Amniotic epithelial cell (primary cell): ENCODE measurements around a stretch of chr16.

DNA sequence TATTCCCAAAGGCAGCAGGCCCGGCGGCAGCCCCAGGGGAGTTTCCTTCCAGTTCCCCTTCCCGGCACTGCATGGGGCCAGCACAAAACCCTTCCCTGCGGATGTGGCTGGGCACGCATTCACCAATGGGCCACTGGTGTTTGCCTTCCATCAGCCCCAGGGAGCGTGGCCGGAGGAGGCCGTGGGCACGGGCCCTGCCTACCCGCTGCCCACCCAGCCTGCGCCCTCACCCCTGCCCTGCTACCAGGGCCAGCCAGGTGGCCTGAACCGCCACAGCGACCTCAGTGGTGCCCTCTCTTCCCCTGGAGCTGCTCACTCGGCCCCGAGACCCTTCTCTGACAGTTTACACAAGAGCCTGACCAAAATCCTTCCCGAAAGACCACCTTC, 24.8 kb upstream of the ZFPM1 start:
- RRBS = 100% methylated on average over 1 of the region's 16 CpGs

GRCh38 chr16:88473826-88474609, 20.9 kb downstream of the ZFPM1 start:
- RRBS = 83% methylated on average over 4 of the region's 41 CpGs

DNA sequence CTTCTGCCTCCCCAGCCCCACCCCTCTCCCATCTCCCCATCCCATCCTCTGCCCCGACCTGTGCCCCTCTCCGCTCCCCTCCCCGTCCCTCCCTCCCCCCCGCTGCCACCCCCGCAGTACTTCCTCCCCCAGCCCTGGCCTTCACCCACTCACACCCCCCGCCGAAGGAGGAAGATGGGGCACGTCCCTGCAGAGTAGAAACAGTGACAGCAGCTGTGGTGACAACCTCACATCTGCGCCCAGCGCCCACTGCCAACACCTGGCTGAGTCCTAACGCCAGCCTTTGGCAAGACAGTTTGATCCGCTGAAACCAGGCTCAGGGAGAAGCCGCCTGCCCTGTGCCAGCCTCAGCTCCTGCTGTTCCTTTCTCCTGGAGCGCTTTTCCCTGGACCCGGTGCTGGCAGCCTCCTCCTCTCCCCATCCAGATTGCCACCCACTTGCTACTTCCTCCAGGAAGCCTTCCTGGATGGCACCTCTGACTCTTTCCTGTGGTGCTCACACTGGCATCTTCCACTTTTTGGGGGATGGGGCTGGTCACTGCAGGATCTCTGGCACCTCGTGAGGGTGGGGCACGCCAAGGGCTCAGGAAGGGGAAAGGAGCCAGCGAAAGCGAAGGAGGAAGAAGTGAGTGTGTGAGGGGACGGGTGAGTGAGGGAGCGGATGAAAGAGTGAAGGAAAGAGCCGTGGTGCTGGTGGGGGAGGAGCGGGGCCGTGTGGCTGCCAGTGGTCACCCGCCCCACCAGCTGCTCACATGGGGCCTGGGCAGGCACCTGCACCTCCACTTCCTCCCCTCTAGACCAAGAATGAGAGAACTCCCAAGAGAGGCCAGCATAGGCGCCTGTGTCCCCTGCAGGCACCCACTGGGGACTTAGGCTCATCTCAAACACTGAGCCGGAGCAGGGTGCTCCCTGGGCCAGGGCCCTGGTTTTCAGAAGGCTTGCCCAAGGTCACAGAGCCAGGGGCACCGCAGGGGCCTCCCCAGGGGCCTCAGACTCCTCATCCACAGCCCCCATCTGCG, 27.0 kb downstream of the ZFPM1 start:
- RRBS = no CpG with 5 or more reads among the region's 29 CpGs

GRCh38 chr16:88497406-88498431, 44.6 kb downstream of the ZFPM1 start:
- RRBS = 3% methylated on average over 10 of the region's 52 CpGs

DNA sequence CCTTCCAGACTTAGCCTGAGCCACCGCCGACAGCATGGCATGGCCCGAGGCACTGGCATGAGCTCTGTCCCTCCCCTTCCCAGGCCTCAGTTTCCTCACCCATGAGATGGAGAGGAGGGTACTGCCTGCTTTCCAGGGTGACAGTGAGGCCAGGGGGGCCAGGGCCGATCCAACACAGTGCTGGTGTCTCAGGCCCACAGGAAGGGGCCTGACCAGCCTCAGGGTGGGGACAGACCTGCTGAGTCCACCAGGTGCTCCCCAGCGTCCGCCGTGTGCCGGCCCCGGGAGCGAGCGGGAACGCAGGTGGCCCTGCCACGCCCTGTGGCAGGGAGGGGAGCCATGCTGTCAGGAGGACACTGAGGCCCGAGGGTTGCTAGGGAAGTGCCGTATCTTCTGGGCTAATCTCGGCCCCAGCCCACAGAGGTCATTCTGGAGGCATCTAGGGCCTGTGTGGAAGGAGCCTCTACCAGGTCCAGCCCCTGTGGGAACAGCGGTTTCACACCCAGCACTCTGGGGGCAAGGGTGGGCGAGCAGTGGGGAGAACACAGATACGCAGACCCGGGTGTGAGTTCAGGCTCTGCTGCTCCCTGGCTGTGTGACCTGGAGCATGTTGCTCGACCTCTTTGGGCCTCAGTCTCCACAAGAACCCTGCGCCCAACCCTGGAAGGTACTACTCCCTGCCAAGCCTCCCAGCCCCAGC, 44.1 kb upstream of the ZC3H18 start:
- RRBS = no CpG with 5 or more reads among the region's 22 CpGs

- RRBS = 92% methylated on average over 2 of the region's 25 CpGs
These were observed 43.4 kb upstream of the ZC3H18 start for GRCh38 chr16:88526609-88527348.

- RRBS = 81% methylated on average over 2 of the region's 34 CpGs
These were observed 38.4 kb upstream of the ZC3H18 start for GRCh38 chr16:88531747-88532348.

DNA sequence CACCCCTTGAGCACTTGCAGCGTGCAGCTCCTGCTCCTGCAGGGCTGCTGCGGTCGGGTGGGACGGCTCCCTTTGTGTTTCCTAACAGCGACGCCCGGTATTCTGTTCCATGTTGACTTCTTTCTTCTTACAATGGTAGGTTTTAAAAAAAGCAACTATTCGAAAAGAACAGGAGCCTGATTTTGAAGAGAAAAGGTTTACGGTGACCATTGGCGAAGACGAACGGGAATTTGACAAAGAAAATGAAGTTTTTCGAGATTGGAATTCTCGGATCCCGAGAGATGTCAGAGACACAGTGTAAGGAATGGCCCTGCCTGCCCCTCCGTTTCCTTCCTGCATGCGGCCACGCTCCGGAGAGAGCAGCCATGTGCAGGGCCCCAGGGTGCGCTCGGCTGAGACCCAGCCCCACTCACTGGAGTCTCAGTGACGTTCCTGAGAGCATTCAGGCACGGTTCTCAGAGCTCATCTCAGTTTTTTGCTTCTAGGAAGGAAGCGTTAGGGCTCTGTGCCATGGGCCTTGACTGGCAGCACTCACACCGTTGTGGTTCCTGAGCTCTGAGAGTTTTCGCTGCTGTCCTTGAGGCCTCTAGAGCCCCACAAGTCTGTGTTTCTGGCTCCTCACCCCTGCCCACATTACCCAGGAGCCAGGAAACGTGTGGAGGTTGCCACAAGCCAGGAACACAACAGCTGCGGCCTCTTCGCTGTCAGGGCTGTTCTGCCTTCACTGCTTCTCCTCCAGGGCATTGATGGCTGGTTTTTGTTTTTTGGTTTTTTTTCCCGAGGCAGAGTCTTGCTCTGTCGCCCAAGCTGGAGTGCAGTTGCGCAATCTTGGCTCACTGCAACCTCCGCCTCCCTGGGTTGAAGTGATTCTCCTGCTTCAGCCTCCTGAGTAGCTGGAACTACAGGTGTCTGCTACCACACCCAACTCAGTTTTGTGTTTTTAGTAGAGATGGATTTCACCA, 29.7 kb downstream of the ZC3H18 start:
- RRBS = no CpG with 5 or more reads among the region's 33 CpGs

GRCh38 chr16:88619689-88620577, 18.4 kb upstream of the IL17C start:
- RRBS = no CpG with 5 or more reads among the region's 17 CpGs

GRCh38 chr16:88641924-88642582, 3.7 kb downstream of the IL17C start:
- RRBS = no CpG with 5 or more reads among the region's 16 CpGs

DNA sequence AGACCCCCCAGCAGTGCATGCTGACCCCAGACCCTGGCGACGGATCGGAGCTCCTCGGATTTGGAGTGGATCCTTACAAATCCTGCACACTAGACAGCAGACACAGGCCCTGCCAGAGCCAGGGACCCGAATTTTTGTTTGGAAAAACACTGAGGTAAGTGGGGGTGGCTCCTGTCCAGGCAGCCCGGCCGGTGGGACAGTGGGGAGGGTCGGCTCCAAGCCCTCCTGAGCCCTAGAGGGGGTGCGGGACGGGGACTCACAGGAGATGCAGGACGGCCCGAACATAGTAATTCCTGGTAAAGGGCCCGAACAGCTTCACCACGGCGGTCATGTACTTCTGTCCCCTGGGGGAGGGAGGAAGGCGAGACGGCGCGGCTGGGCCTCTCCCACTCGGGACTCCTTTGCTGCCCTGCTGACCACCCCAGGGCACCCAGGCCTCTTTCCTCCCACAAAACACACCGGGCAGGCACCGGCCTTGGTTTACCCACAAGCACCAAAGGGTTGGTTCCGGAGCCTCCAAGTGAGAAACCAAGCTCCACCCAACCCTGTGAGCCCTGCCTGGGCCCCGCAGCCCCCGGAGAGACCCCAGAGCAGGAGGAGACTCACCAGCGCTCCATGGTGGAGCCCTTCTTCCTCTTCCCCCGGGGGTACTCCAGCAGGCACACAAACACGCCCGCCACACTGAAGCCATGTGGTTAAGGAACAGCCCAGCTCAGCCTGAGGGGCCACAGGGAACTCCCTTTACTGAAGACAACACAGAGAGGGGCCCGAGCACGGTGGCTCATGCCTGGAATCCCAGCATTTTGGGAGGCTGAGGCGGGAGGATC, 4.1 kb downstream of the CYBA start:
- RRBS = 92% methylated on average over 5 of the region's 32 CpGs

- RRBS = no CpG with 5 or more reads among the region's 8 CpGs
These were observed 1.0 kb downstream of the CYBA start for GRCh38 chr16:88649943-88650139.

DNA sequence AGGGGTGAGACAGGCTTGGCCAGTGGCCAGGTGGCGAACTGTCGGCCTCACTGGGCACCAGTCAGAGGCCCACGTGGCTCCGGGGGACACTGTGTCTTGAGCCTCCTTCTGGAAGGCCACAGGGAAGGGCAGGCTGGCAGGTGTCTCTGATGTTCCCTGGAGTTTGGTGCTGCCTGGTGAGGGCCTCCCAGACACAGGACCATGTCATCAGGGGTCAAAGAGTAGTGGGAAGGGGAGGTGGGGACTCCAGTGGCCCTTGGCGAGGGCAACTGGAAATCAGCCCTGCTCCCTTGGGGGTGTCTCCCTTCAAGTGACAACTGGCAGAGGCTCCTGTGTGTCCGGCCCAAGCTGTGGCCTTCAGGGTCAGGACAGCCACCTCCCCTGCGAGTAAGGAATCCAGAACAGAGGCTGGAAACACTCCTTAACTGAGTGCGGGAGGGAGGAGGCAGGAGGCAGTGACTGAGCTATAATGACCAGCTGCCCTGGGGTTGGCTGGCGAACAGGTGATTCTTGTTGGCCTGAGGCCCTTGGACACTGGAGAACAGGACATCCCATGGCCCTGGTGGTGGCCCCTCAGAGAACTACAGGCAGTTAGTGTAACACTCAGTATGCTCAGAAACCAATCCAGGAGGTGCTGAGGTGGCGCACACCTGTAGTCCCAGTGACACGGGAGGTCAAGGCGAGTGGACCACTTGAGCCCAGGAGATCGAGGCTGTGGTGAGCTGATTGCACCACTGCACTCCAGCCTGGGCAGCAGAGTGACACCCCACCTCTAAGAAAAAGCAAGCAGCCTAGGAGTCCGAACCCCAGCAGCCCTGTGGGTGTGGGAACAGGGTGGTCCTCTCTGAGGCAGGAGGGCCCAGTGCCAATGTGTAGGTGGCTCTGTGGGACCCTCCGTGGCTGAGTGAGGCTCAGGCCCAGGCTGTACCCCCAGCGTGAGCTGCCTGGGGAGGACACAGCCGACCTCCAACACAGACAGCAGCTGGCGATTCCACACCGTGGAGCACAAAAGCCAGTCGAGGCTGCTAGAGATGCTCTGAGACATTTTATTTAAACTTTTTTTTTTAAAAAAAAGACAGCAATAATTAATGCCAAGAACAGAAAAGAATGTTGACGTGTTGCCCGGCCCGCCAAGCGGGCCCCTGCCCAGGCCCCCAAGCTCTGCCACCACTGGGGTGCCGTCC, 9.6 kb upstream of the SNAI3 start:
- RRBS = no CpG with 5 or more reads among the region's 25 CpGs

- RRBS = no CpG with 5 or more reads among the region's 26 CpGs
These were observed 3.2 kb downstream of the RNF166 start for GRCh38 chr16:88702921-88703427.

DNA sequence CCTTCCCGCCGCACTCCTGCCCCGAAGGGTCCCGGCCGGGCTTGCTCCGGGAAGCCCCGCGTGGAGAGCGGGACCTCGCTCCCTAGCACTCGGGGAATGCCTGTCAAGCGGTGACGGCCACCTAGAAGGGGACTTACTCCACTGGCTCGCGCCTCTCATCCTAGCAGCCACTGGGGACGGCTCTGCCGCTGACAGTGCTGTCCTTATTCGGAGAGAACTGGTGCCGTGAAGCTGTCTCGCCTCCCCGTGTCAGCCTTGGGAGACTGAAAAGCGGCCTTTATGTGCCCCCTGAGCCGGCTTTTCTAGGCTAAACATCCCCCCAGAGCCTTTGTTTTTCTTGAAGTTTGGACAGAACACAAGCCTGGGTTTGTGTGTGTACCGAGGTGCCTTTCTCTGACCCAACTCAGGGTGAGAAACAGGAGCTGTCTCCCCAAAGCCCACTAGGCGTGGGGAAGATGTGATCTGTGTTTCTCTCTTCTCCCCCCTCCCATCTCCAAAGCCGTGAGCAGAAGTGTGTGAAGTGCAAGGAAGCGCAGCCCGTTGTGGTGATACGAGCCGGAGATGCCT, 417 bp downstream of the CTU2 start:
- RRBS = 4% methylated on average over 4 of the region's 30 CpGs

DNA sequence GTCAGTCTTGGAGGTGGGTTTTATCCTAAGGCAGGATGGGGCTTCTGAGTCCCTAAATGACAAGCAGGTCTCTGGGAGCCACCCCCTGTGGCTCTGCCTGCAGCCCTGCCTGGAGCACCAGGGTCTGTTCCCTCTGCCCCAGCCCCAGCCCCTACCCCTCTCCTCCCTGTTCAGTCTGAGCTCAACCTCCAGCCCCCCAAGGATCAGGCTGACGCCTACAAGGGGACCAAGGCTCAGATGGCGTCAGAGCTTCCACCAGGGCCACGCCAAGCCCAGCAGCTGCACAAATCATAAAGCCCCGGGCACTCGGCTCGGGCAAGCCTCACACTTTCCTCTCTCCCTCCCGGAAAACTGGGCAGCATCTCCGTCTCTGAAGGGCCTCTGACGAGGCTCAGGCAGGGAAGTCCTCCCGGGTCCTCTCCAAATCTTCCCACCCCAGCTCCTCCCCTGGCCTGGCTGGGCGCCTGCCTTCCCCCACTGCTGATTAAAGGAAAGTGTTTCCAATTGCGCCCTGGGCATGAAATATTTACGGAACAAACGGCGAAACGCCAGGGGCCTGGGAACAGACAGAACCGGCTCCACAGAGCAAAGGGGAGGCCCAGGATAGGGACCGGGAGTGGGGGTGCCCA, 38.6 kb downstream of the PIEZO1 start:
- RRBS = 54% methylated on average over 5 of the region's 18 CpGs

DNA sequence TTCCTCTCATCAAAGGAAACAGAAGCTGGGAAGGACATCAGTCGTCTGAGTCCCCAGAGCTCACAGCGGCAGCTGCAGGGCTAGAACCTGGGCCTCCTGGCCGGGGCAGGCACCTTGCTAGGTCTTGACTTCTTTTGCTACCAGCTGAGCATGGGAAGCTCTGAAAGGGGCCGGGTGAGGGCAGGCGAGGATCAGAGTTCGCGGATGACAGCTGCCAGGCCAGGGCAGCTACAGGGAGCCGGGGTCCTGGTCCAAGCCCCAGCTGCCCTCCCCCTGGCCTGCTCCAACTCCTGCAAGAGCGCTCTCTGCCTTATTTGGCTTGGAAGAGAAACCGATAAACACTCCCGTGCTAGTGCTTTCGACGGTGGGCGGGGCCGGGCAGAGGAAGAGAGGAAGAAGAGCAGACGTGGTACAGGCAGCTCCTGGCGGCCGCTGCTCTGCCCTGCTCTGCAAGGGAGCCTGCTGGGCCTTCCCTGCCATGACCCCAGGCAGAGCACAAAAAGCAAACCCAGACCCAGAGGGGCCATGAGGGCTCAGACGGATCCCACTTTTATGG, 25.8 kb downstream of the PIEZO1 start:
- RRBS = 29% methylated on average over 6 of the region's 19 CpGs

GRCh38 chr16:88783265-88783812, 1.7 kb downstream of the PIEZO1 start:
- RRBS = no CpG with 5 or more reads among the region's 11 CpGs

DNA sequence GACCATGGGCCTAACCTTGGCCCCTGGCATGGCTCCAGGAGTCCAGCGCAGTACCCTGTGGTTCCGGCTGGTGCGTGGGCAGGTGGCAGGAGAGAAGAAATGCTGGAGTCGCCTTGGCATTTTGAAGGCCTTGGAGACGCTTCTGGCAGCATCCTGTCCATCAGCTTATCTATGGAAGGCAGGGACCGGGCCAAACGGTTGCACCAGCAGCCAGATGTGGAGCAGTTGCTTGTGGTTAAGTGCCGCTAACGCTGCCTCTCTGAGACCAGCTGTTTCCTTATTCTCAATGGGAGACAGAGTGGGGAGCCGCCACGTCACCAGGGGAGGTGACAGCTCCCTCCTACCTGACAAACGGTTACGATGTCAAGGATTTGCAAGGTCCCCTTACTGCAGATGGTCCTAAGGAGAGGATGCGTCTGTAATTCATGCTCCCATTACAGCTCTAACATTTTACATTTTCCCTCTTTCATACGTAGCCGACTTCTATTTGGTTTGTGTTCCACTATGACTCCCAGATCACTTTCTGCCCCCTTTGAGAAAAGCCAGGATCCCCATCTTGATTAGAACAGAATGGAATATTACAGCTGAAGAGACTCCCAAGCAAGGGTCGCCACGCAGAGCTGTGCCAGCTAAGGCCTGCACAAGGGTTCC, 3.6 kb upstream of the CDT1 start:
- RRBS = no CpG with 5 or more reads among the region's 18 CpGs

DNA sequence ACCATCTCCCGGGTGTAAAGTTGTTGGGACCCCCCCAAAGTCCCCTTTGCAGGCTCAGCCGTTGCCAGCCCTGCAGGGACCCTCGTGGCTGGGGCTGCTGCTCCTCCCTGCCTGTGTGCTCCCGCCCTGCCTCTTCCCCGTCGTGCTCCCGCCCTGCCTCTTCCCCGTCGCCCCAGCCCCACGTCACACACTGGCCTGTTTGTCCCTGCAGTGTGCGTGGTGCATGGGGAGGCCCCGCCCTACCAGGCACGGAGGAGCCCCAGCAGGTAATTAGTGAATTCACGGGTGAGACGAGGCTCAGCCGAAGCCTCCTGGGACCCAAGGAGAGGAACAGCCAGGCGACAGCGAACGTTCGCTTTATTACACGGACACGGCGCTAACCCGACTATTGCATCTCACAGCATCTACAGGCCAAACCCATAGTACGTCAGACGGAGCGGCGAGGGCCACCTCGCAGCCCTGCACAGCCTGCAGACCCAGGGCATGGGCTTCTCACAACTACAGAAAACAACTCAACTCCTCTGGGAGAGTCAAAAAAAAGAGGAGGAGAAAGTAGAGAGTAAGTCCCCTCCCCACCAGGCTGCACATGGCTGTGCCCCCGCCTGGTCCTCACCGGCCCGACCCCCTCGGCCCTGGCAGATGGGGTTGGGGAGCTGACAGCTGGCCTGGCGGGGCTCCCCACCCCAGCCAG, 4.2 kb upstream of the PABPN1L start:
- RRBS = no CpG with 5 or more reads among the region's 34 CpGs